Measurements from ENCODE around the gene MYO5C.

DNA sequence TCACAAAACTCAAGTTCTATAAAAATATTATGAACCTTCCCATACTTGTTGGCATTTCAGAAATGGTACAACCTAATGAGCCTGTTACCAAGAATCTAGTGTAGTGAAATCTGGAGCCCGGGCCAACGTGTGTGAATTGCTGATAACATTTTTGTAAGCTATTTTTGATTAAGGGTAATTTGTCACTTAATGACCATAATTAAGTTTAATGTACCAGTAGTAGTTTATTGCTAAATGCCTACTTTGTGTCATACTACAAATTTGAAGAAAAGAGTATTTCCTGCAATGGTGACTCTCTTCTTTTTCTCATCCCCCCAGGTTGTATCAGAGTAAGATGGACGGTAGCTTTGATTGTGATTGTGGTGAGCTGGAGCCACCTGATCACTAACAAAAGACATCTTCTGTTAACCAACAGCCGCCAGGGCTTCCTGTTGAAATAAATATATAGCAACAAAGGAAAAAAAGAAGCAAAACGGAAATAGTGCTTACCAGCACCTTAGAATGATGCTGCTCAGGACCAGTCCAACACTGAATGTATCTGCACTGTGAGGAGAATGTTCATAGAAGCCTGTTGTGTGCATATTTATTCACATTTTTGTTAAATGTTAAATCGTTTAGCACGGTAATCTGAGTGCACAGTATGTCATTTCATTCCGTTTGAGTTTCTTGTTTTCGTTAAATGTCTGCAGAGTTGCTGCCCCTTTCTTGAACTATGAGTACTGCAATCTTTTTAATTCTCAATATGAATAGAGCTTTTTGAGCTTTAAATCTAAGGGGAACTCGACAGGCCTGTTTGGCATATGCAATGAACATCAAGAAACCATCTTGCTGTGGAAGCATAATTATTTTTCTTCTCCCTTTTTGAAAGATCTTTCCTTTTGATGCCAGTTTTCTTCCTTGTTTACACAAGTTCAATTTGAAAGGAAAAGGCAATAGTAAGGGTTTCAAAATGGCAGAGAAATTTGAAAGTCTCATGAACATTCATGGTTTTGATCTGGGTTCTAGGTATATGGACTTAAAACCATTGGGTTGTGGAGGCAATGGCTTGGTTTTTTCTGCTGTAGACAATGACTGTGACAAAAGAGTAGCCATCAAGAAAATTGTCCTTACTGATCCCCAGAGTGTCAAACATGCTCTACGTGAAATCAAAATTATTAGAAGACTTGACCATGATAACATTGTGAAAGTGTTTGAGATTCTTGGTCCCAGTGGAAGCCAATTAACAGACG is 26.9 kb downstream of the MAPK6 start:
- PRO-cap: no peak
- RRBS: no CpG with 5 or more reads among the region's 12 CpGs

DNA sequence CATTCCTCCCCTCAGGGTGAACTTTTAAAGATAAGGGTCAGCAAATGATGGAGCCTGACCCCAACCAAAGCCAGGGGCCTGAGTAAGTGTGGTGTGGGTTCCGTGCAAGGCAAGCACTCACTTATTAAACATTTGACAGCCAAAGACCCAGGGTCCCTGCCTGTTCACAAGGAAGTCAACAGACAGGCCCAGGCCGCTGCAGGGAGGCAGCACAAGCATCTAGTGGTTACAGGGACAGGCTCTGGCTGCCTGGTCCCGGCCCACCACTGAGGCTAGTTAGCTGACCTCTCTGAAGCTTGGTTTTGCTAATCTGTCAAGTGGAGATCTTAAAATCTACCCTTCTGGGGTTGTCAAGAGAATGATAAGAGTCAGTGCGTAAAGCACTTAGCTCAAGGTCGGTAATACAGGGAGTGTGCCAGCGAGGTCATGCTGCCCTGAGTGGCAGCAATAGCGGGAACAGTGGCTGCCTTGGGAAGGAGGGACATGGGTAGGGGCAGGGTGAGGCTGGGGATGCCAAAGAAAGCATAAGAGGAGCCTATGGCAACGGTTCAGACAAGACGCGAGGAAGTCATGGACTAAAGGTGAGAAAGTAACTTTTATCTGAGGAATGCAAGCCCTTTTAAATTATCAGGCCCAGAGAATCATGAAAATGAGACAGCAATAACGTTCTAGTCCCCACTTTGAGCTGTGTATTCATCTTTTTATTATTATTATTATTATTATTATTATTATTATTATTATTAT is 6.0 kb downstream of the GNB5 start:
- PRO-cap: no peak
- RRBS: no CpG with 5 or more reads among the region's 11 CpGs

- PRO-cap: no peak
- RRBS: no CpG with 5 or more reads among the region's 18 CpGs
These were observed 43.7 kb upstream of the GNB5 start for GRCh38 chr15:52234549-52235619.

DNA sequence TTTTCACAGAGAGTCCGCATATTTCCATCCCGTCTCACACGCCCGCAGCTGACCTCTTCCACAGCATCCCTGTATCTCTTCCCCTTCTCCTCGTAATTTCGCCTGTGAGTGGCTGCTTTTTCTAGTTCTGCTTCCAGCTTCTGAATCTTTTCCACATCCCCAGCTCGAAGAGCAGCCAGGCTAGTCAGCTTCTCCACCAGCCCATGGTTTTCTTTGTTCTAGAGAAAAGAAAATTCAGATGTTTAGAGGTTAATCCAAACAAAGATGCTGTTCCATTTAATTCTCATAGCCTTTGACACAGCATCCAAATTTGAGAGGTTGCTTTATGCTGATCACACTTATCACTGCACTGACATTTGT is 46.2 kb upstream of the GNB5 start:
- PRO-cap: no peak
- RRBS: no CpG with 5 or more reads among the region's 7 CpGs

DNA sequence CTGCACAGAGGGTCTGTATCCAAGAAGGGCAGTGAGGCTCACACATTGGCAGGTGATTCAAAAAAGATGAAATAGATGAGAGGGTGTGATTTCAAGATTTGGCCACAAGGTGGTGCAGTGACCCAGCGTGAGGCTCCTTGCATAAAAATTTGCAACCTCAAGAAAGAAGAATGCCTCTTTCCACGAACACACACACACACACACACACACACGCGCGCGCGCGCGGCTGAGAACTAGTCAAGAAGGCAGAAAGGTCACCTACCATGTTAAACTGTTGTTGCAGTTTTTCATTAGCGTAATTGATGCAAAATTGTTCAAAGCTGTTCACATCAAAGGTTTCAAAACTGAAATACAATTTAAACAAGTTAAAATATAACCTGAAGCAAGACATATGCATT is 39.2 kb downstream of the MYO5C start:
- PRO-cap: no peak
- RRBS: no CpG with 5 or more reads among the region's 10 CpGs

GRCh38 chr15:52295432-52296314 is at the start of gene MYO5C:
Gene MYO5C (minus strand): TSS chr15:52295804.
- PRO-cap: bidirectional peak, plus-strand start at chr15:52295535, minus-strand start at chr15:52295503; bidirectional peak, plus-strand start at chr15:52295949, minus-strand start at chr15:52295740
- RRBS: 3% methylated on average over 36 of the region's 67 CpGs

GRCh38 chr15:52378925-52380093 is 83.7 kb upstream of the MYO5C start:
- PRO-cap: no peak
- RRBS: no CpG with 5 or more reads among the region's 17 CpGs

DNA sequence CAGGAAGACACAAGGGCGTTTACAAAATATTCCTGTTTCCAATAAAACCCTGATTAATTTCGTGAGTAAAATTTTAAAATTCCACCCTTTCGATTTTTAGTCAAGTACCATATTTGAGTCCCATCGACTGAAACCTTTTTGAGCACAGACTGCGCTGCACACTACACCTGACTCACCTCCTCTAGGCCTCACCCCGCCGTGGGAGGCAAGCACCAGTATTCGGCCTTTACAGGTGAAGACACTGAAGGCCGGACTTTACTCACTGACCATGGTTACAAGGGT is 776 bp downstream of the ARPP19 start:
- PRO-cap: no peak
- RRBS: no CpG with 5 or more reads among the region's 9 CpGs

DNA sequence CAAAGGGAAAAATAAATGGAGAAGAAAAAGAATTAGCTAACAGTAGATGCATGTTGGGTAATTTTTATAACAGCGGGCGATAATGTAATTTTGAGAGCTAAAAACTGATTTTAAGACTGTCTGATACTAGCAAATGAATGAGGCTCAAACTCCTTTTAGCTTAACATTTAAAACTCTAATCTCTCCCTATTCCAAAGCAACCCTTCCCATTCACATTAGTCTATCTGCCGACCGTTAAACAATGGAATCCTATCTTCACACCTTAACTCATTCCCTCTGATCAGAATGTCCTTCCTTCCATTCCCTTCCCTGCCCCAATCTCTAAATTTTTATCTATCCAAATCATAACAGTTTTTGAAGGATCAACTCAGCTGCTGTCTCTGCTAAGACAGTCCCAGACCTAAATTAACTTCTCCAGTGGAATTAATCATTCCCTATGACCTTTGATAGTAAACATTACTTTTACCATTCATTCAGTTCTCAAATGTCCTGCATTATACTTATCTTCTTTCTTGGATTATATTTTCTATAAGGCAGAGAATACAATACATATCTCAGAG is 16.2 kb downstream of the ATOSA start:
- PRO-cap: no peak
- RRBS: no CpG with 5 or more reads among the region's 4 CpGs

DNA sequence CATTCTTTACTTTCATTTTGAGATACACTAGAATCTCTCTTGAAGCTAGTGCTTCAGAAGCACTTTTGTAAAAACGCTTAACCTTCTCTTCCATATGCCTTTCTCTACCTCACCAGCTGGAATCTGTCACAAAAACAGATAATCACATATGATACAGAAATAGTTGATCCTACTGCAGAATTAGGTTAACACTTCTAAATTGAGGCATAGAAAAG is 1.5 kb downstream of the ATOSA start:
- PRO-cap: no peak
- RRBS: no CpG with 5 or more reads among the region's 1 CpG

DNA sequence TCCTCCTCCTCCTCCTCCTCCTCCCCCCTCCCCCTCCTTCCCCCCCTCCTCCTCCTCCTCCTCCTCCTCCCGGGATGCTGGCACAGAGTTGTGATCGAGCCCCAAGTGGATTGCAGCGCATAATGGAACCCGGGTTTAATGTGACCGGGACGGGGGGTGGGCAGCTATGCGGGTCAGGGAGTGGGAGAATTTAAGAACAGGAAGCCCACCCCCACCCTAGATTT is 496 bp upstream of the ATOSA start:
- PRO-cap: no peak
- RRBS: 6% methylated on average over 4 of the region's 7 CpGs

DNA sequence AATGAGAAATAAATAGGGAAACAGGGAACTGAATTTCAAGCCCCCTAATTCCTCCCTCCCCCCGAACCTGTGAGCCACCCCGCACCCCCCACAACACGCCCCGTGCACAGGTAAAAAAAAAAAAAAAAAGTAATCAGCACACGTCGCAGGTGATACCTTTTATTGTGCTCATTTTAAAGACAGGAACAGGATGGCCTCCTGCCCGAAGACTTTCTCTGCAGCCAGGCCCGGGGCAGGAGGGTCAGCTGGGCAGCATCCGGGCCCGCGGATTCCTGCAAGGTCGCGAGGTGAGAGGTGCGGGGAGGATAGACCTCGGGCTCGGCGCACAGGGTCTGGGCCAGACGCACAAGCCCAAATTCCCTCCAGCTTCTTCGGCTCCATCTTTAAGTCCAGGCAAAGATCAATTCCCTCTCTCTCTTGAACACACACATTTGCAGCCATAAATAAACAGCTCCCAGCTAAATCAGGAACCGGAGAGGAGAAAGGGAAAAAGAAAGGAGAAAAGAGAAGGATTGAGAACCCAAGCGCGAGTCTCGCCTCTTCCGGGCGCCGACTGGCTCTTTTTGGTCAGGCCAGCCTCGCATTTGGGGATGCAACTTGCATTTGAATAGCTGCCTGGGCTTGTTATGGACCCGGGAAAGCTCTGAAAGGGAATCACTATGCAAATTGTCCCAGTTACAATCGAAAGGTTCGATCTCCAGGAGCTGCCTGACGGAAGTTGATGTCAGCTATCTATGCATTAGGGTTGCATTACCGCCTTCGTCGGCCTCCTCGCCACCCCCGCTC is 14.4 kb upstream of the ONECUT1 start:
- PRO-cap: no peak
- RRBS: 11% methylated on average over 8 of the region's 36 CpGs

DNA sequence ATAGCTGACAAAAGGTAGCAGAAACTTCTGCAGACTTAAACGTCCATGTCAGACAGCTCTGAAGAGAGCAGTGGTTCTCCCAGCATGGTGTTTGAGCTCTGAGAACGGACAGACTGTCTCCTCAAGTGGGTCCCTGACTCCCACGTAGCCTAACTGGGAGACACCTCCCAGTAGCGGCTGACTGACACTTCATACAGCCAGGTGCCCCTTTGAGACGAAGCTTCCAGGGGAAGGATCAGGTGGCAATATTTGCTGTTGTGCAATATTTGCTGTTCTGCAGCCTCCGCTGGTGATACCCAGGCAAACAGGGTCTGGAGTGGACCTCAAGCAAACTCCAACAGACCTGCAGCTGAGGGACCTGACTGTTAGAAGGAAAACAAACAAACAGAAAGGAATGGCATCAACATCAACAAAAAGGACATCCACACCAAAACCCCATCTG is 34.4 kb upstream of the ONECUT1 start:
- PRO-cap: no peak
- RRBS: no CpG with 5 or more reads among the region's 6 CpGs

GRCh38 chr15:52975444-52975945 is 185.4 kb upstream of the ONECUT1 start:
- PRO-cap: no peak
- RRBS: no CpG with 5 or more reads among the region's 2 CpGs

- PRO-cap: no peak
- RRBS: no CpG with 5 or more reads among the region's 2 CpGs
These were observed 325.5 kb upstream of the ONECUT1 start for GRCh38 chr15:53115564-53116058.

GRCh38 chr15:53446845-53447507 is 312.5 kb downstream of the WDR72 start:
- PRO-cap: no peak
- RRBS: no CpG with 5 or more reads among the region's 3 CpGs

GRCh38 chr15:53830775-53831496 is 71.5 kb upstream of the WDR72 start:
- PRO-cap: no peak
- RRBS: no CpG with 5 or more reads among the region's 16 CpGs

DNA sequence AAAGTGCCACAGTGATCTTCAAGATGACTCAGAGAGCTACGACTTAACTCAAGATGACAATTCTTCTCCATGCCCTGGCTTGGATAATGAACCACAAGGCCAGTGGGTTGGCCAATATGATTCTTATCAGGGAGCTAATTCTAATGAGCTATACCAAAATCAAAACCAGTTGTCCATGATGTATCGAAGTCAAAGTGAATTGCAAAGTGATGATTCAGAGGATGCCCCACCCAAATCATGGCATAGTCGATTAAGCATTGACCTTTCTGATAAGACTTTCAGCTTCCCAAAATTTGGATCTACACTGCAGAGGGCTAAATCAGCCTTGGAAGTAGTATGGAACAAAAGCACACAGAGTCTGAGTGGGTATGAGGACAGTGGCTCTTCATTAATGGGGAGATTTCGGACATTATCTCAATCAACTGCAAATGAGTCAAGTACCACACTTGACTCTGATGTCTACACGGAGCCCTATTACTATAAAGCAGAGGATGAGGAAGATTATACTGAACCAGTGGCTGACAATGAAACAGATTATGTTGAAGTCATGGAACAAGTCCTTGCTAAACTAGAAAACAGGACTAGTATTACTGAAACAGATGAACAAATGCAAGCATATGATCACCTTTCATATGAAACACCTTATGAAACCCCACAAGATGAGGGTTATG is 36.9 kb downstream of the UNC13C start:
- PRO-cap: unidirectional peak, minus-strand start at position 390 of the sequence
- RRBS: no CpG with 5 or more reads among the region's 5 CpGs

DNA sequence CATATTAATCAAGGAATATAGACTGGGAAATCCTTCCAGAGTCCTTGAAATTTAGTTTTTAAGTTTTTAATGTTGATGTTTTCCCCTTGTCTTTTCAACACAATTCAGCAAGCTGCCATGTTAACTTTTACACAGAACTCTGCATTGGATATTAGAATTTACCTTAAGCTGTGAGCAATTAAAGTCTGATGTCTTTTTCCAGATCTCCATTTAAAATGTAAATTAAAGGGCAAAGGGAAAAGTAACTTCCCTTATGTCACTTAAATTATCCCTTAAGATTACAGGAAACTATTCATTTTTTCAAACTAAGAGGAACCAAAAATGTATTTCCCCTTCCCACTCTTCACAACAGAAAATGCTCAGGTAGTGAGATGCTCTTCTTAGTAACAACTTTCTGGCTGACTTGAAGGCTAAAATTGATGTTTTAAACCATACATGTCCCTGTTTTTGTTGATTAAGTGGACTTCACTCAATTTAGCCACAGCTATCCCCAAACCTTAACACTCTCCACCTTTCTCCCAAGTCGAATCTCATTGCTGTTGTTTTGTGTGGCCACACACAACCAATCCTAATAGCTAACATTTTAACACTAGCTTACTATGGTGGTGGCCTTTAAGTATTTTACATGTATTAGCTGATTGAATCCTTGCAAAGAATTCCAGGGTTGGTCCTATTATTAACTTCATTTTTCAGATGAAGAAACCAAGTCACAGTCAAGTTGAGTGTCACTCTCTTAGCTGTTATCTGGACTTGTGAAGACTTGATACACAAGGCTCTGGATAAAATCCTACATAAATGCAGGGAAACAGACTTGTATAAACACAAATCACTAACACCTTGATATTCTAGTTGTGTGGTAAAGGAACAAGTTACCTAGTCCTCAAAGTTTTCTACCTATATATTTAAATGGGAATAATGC is 17.5 kb downstream of the RSL24D1 start:
- PRO-cap: no peak
- RRBS: no CpG with 5 or more reads among the region's 1 CpG

DNA sequence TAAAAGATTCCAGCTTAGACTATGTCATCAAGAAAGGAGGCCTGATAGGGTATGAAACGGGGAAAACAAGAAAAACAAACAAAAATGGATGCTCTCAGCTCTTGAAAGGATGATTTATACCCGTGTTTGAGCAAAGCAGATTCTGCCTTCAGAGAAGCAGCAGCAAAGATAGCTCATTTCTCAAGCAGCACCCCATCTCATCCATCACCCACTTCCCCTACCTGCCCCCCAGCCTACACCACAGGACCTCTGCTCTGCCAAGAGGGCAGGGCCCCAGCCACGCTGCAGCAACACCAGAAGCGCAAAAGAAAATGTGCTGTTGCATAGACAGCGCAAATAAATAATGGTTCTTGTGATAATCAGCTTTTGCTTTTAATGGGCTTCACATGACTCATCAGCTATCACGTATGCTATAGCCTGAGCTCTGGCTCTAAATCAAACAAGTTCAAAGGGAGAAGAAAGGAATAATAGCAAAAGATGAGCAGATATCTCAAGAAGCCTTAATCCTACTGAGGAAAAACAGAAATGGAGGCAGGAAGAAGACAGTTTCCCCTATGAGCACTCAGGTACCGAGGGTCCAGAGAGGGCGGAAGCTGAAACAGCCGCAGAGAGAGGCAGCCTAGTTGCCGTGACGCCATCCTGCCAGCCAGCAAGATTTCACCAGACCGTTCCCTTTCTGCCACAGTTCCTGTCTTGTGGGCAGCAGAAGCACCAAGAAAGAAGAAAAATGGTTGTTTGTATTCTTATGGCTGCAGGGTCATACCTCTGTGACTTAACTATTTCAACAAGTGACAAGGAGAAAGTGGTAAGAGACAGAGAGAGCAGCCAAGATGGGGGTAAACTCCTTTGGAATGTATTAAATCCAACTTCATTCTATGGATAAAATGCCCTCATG is 22.1 kb downstream of the RAB27A start:
- PRO-cap: no peak
- RRBS: no CpG with 5 or more reads among the region's 12 CpGs

Data from kidney (tissue), 2 donors.